Endodermal cell (in vitro differentiated cells): Measurements from ENCODE around the gene CASP3.

GRCh38 chr4:183482096-183482656 lies 22.7 kb upstream of the ING2 start:
- PRO-cap = no peak

GRCh38 chr4:183796856-183797798 lies 108.0 kb upstream of the STOX2 start:
- PRO-cap = no peak

DNA sequence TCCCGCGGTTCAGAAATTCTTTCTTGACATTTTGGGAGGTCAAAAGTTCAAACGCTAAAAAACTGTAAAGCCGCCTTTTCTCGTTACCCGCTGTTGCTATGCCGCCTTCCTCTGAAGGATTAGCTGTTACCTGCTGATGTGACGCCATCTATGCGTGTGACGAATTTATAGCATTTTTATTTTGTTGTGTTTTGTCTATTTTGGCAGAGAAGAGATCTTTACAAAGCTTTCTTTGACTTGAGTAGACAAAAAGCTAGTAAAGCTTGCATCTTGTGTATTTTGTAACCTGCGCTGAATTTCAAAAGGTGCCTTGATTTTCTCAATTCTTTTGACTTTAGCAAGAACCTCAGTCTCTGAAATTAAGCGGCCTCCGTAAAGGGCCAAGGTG lies 106.1 kb upstream of the STOX2 start:
- PRO-cap = no peak

- PRO-cap = no peak
These were observed 19.3 kb upstream of the STOX2 start for GRCh38 chr4:183885778-183886293.

- PRO-cap = no peak
These were observed 118.0 kb downstream of the ENPP6 start for GRCh38 chr4:184099608-184100096.

DNA sequence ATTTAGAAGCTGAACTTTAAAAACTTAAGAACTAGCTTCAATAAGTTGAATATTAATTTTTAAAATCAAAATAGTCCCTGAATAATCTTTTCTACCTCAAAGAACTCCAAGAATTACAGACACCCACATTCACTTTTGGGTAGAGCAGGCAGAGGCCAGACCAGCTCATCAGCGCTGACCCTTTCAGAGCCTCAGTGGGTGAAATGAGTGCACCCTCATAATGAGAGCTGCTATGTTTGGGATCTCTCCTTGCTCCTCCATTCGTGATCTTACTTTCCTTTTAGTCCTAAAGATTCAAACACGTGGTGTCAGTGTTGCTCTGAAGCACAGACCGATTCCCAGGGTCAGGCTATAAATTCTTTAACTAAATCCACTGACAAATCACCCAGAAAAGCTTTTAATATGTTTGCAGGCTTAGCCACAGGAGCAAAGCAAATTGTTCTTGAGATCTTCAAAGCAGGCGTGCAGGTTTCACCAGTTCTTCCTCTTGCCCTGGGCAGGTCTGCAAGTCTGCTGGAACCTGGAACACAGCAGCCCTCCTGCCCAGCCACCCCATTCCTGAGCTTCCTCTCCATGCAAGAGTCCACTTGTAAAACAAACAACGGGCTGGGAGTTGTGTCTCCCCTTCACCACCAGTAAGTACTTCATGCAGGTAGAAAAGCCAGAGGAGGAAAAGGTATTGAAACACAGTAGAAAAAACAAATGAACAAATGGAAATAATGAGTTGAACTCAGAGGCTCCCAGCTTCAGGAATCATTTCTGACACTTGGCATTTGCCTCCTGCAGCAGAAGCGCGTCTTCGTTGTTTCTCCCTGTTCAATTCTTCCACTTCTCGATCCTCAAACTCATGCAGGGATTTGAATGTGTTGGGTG lies 70.1 kb upstream of the ENPP6 start:
- PRO-cap = no peak

- PRO-cap = no peak
These were observed 121.7 kb upstream of the ENPP6 start for GRCh38 chr4:184339387-184339766.

DNA sequence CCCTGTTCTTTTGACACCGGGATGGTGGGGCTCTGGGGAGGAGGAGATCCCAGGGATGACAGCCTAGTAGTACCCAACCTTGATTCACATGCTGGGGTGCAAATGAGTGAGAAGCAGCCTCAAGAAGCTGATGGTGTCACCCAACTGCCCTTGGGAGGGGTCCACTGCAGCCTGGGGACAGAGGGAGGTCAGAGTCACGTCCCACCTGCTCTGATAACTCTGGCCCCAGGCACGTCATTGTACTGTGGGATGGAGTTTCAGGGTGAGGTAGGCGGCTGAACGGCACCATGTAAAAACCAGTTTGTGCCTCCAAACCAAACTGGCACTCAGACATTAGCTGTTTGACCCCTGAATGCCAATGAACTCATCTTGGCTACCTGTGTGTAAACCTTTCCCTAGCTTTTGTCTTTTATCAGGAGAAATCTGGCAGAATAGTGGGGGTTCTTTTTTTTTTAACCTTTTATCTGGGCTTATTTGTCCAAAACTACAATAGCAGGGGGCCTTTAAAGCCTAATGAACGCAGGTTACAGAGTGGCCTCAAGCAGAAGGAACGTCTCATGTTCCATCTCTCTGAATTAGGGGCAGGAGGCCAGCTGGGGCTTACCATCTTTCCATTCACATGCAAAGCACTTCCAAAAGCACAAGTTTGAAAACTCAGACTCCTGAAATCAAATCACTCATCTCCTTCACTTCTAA lies 89.4 kb downstream of the IRF2 start:
- PRO-cap = no peak

DNA sequence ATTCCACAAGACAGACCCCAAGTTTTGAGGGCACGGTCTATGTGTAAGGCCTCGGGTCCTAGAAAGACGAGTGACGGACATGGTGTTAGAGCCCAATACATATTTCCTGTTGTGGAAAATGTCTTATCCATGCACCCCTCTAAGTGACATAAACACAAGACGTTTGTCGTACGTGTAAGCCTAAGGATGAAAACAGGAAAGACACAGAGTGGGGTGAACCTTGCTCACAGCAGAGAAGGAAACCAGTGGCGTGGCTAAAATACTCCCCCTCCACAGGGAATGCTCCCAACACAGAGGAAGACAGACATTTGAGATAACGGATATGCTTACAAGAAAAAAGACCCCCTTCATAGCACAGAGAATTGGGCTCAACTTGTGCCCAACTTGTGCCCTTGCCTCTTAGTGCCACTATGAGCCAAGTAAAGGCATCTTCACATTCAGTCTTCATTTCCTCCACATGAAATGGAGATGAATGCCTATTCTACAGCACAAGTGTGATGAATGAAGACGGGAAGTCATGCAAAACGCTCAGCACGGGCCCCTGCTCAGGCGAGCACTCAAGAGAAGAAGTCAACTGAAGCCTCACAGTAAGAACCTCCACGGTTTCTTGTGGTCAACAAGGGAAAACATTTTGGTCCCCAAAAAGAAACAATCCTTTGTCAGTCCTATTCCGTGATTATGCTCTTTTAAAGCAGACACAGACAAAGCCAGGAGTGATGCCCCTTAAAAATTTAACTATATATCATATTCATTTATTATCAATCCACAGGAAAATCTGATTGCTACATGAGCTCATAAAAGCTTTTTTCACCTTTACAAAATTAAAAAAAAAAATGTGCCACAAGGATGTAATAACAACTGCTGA lies 87.1 kb downstream of the IRF2 start:
- PRO-cap = no peak

DNA sequence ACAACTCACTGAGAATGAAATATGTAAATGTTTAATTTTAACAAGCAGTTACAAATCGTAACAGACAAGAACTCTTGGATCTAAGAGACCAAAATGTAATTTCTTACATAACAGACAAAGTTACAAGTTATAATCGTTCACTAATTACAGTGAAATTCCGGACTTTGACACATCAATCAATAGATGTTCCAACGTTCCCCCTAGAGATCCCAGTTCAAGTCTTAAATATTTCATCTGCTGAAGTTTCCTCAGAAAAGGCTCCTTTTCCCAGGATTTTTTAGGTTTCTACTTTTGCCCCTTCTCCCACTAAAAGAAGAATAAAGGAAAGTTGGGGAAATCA lies 2.5 kb downstream of the IRF2 start:
- PRO-cap = no peak

- PRO-cap = unidirectional peak, minus-strand start at chr4:184475056; unidirectional peak, minus-strand start at chr4:184475239
These were observed 645 bp upstream of the IRF2 start for GRCh38 chr4:184474946-184475443.

GRCh38 chr4:184537959-184538436 lies 63.6 kb upstream of the IRF2 start:
- PRO-cap = no peak

DNA sequence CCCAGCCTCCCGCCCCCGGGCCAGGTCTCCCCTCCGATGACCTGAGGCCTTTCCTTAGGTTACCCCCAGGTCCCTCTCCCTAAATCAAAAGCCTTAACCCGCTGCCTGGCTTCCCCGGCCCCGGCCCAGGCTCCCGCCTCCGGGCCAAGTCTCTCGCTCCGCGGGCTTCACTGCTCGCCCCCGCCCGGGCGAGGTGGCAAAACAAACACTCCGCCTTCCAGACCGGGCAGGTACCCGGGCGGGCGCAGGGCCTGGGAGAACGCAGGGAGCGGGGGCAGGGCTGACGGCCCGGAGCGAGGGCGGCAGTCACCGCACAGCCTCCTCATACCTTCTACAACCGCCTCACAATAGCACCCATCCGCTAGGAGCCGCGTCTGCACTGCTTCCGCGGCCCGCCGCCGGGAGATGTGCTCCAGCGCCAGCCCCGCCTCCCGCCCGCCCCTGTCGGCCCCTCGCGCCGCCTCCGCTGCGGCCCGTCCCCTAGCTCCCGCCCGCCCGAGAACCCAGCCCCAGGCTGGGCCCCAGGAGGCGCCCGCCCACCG lies at the start of gene CASP3:
CASP3 (minus strand) TSS at position 381 of the 542 bp plus-strand sequence.
- PRO-cap = unidirectional peak, minus-strand start at position 172 of the sequence; bidirectional peak, plus-strand start outside the sequence, minus-strand start at position 381 of the sequence

GRCh38 chr4:184760991-184761350 lies 27.1 kb upstream of the CENPU start:
- PRO-cap = no peak

- PRO-cap = no peak
These were observed 41.8 kb upstream of the CENPU start for GRCh38 chr4:184775442-184776295.

GRCh38 chr4:184787654-184788320 lies 38.0 kb downstream of the ACSL1 start:
- PRO-cap = no peak

GRCh38 chr4:184807159-184808172 lies 18.3 kb downstream of the ACSL1 start:
- PRO-cap = no peak

DNA sequence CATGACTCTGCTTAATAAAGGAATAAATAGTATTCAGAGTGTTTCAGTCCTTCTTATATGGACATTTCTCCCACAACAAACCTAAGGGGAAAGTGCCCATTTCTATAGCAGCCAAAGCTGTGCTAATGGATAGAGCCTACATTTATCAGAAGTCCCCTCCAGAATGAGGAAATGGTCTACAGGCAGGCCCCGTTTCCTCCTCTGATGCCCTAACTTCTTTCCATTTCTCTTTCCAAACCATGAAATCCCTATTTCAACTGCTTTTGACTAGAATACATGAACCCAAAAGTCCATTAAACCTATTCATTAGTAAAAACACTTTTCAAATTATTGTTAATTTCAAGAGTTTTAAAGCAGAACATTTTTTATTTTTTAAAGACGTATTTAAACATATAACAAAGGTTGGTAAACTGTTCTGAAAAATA lies 4.5 kb downstream of the ACSL1 start:
- PRO-cap = no peak

- PRO-cap = no peak
These were observed 2.7 kb downstream of the ACSL1 start for GRCh38 chr4:184822935-184823581.

GRCh38 chr4:184850241-184850695 lies 24.5 kb upstream of the ACSL1 start:
- PRO-cap = no peak